LUHMES (cell line): ENCODE measurements around the genes B9D2, B3GNT8 and CEACAM21.

GRCh38 chr19:41238955-41239255, 19.9 kb downstream of the AXL start:
- PRO-cap: no peak

GRCh38 chr19:41318252-41319062, 8.5 kb downstream of the CCDC97 start:
- PRO-cap: no peak

GRCh38 chr19:41320522-41321448, 10.8 kb downstream of the CCDC97 start:
- PRO-cap: no peak

DNA sequence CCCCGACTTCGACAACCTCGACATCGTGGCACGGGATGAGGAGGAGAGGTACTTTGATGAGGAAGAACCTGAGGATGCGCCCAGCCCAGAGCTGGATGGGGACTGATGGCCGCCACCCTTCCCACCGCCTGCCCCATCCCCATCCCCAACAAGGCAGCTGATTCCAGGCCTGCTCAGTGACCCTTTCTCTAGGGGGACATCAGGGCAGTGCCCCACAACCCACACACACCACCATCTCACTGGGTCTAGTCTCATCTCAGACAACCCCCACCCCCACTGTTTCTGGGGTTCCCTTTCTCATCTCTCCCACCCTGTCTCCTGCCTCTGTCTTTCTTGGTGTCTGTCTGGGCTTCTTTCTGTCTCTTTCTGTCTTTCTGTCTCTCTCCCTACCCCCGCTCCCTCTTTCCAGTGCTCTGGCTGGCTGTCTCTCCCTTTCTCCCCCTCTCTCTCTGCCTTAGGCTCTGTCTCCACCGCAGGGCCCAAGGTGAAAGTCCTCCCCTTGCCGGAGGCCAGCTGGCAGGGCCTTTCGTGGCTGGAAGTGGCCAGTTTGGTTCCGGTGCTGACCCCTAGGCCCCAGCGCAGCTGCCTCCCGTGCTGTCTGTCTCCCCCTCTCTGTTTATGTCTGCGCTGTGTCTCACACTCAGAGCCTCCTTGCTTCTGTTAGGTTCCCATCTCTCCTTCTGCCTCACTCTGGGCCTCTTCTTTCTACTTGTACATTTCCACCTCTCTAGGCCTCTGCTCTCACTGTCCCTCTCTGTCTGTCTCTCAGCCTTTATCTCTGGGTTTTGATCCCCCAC, 12.8 kb downstream of the CCDC97 start:
- PRO-cap: no peak

- PRO-cap: no peak
Measured at GRCh38 chr19:41327113-41328184, 17.5 kb downstream of the CCDC97 start.

DNA sequence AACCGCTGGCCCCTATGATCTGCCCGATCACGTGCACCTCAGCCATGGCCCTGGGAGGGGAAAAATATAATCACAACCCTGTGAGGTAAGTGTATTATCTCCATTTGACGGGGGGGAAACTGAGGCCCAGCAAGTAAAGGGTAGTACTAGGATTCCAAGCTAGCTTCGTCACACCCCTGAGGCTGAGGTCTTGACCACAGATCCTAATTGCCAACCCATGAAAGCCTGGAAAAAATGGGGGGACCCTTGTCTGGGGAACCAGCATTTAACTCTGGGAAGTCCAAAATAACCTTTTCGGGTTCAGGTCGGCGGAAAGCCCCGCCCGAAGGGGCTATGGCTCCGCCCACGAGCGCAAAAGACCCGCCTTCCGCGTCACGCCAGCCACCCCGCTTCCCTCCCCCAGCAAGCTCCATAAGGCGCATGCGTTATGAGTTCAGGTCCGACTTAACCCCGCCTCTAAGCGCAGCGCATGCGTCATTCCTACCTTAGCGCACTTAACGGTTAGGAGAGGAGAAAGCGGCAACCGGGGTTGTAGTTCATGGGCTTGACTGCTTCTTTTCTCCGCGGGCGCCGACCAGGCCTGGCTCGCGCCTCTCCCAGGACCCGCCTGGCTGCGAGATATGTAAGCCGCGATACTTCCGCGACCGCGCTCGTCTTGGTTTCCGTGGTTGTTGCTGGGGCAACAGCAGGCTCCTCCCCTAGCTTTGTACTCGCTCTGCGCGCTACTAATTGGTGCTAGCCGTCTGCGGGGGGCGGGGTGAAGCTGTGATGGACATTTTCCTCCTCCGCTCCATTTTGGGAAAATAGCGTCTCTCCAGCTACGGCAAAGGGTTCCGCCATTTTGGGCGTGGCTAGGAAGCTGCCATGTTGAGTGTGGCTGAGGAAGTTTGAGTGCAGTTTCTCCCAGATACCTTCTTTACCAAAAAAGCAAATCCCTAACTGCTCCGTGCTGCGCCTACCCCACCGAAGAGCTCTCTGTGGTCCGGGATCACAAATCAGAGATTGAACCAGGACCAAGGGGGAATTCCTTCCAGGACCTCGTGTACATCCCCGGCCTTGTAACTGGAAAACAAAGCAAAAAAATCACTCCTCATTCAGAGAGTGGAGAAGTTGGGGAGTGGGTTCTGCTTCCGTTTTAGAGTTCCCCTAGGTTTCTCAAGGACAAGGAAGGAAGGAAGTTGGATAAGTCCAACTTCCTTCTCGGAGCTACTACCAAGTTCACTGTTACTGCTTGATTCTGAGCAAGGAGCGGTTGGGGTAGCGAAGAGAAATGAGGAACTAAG, at the start of gene B9D2:
Gene B9D2, minus strand, starts transcription at position 676 of the 1,283 bp plus-strand sequence.
- PRO-cap: bidirectional peak, plus-strand start at position 492 of the sequence, minus-strand start at position 321 of the sequence; bidirectional peak, plus-strand start at position 858 of the sequence, minus-strand start at position 674 of the sequence

DNA sequence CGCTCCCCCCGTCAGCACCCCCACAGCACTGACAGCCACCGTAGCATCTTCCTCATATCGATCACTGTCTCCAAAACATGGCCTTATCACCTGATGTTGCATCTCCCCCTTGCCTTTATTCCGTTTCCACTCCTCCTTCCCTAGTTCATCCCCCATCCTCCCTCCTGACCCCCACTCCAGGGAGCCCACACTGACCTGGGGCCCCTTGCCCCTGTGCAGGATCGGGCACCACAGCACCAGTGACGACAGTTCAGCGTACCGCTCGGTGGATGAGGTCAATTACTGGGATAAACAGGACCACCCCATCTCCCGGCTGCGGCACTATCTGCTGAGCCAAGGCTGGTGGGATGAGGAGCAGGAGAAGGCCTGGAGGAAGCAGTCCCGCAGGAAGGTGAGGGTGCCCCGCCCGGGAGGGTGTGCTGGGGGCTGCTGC, 4.4 kb downstream of the B3GNT8 start:
- PRO-cap: no peak

GRCh38 chr19:41427257-41427638, at the start of gene B3GNT8:
Gene B3GNT8, minus strand, starts transcription at chr19:41427374.
- PRO-cap: no peak

DNA sequence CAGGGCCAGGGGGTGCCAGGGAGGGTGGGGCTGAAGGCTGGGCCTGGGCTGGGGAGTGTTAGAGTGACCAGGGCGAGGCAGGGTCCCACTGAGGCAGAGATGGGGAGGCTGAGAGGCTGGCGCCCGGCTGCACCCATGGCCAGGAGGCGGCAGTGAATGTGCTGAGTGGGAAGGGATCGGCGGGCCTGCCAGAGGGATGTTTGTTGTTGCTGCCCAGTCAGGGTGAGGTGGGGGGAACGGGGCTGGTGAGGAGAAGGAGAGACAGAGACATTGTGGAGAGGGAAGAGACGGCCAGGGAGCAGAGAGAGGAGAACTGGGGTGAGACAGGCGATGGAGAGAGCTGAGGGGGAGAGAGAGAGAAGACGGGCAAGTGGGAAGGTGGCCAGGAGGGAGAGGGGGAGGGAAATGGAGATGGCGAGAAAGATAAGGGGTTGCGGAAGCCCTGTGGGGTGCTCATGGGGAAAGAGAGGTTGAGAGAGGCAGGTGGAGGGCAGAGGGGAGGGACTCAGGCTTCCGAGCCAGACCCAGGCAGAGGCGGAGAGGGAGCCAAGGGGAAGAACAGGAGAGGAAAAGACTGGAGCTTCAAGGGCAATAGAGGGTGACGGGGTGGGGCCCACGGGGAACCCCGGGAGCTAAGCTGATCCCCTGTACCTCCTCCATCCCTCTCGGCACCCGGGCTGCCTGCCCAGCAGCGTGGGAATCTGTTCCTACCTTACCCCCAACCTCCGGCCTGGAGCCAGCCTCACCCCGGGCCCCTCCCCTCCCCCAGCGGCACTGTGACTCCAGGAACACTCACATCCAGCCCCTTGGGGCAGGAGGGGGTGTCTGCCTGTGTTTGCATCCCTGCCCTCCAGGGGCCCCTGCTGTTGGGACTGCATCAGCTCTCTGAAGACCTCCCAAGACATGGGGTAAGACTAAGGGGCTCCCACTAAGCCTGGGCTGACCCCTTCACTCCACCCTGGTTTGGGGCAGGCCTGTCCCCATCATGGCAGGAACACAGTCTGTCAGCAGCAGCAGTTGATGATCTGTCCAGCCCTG, 784 bp upstream of the B3GNT8 start:
- PRO-cap: no peak

- PRO-cap: no peak
Measured at GRCh38 chr19:41499611-41500349, 56.8 kb downstream of the ERICH4 start.

- PRO-cap: no peak
Measured at GRCh38 chr19:41552350-41553024, 23.5 kb upstream of the CEACAM21 start.

DNA sequence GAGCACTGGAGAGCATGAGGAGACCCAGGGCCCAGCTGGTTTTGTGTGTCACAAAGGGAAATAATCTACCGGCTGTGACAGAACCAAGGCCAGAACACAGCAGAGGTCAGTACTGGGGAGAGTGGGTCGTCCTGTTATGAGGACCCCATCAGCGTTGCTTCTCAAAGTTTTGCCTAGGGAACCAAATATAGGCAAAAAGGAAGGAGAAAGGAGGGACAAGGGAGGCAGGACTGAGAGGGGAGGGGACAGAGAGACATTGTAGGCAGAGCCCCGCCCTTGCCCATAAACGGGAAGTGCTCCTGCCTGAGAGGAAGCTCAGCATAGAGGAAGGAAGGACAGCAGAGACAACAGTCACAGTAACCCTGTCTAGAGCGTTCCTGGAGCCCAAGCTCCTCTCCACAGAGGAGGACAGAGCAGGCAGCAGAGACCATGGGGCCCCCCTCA, at the start of gene CEACAM21:
Gene CEACAM21, plus strand, starts transcription at position 321 of the 444 bp plus-strand sequence.
- PRO-cap: no peak

- PRO-cap: no peak
Measured at GRCh38 chr19:41748405-41749062, 6.8 kb upstream of the CEACAM6 start.

DNA sequence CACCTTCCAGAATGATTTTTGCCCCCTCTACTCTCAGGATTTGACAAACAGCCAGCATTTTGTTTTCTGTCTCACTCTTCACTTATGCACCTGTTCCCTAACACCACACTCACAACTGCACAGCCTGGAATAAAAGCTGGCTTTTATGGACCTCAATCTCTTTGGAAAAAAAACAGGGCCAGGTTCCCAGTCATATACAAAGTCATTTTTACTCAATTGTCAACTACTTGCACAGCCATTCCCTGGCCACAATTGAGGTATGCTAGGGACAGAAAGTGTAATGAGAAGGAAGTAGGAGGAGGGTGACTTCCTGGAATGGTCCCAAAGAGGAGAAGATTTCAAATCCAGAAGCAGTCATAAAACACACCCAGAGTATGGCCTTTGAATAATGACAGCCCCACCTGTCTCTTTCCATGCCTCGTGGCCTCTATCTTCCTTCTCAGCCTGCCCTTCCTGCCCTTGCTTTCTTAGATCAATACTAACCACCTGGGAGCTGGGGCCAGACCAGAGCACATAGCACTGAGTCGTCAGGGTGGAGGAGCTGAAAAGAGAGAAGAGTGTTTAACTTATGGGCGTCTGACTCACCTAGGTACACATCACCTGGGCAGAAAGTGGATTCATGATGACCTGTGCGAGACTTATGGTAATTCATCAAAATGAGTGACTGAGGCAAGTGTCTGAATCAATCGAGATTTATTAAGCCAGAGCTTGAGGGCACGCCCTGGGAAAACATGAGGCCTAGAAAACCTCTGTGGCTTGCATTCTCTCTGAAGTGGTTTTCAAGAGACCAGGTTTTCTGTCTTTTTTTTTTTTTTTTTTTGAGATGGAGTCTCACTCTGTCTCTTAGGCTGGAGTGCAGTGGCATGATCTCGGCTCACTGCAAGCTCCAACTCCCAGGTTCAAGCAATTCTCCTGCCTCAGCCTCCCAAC, 19.1 kb downstream of the CEACAM6 start:
- PRO-cap: no peak

GRCh38 chr19:41775306-41775877, 20.1 kb downstream of the CEACAM6 start:
- PRO-cap: no peak

GRCh38 chr19:41792269-41793023, 3.9 kb upstream of the CEACAM3 start:
- PRO-cap: no peak

DNA sequence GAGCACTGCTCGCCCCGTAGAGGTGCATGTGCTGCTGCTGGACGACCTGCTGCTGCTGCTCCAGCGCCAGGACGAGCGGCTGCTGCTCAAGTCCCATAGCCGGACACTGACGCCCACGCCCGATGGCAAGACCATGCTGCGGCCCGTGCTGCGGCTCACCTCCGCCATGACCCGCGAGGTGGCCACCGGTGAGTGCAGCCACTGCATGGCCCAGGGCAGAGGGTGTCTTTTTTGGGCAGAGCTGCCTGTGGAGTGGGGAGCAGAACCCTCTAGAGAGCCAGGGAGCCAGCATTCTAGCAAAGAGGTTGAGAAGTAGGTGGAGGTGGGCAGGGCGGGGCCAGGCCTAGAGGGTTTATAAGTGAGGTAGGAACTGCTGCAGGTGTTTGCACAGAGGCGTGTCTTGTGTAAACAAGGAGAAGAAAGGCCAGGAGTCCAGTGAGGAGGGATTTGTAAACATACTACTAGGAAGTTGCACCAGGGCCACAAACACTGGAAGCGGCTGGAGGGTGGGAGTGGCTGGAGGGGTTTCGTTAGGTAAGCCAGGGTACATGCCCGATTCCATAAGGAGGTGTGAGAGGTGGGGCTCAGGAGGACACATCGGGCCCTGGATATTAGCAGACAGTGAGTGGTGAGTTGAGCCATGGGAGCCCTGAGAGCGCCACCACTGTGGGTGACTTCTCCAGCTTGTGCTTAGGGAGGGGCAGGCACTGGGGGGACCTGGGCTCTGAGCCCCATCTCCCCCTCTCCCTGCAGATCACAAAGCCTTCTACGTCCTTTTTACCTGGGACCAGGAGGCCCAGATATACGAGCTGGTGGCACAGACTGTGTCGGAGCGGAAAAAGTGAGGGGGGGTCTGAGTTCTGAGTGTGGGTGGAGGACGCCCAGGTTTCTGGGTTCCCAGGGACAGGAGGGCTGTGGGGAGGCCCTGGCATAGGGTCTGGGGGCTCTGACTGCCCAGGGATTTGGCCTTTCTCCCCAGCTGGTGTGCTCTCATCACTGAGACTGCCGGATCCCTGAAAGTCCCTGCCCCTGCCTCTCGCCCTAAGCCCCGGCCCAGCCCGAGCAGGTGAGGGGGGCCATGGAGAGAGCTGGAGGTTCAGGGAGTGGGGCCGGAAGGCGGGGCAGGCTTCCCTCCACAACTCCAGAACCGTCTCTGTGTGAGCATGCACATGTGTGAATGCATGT, 21.6 kb downstream of the ARHGEF1 start:
- PRO-cap: no peak

DNA sequence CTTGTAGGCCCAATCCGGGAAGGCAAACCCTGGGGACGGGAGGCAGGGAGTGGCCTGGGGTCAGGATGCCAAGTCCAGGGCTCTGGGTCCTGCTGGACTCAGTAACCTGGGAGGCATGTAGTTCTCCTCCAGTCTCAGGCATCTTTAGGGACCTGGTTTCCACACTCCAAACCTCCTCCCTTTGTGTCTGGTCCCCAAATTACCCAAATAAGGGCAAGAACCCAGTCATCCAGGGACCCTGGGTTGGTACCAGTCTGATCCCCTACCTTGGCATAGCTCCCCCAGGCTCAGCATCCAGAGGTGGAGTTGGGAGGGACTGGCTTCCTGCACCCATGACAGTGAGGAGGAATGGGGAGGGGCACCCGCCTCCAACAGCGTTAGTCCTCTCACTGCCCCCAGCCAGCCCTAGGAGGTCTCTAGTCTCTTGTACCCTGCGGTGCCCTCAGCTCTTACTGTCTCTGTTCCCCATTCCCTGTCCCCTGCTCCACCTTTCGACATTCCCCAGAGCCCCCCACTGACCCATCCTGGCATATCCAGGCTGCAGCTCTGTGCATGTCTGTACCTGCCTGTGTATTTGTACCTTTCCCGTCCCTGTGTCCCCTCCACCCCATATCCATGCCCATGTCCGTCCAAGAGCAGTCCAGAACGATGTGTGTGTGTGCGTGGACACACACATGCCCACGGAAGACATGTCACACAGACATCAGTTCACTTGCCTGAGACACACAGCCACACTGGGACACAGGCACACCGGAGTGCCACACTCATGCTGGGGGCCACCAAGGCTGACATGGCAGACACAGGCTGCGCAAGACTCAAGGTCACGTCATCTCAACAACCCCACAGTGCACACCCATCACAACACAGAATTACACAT, 17.9 kb downstream of the ERFL start:
- PRO-cap: no peak

GRCh38 chr19:41912657-41913088, 15.6 kb downstream of the ERFL start:
- PRO-cap: no peak

DNA sequence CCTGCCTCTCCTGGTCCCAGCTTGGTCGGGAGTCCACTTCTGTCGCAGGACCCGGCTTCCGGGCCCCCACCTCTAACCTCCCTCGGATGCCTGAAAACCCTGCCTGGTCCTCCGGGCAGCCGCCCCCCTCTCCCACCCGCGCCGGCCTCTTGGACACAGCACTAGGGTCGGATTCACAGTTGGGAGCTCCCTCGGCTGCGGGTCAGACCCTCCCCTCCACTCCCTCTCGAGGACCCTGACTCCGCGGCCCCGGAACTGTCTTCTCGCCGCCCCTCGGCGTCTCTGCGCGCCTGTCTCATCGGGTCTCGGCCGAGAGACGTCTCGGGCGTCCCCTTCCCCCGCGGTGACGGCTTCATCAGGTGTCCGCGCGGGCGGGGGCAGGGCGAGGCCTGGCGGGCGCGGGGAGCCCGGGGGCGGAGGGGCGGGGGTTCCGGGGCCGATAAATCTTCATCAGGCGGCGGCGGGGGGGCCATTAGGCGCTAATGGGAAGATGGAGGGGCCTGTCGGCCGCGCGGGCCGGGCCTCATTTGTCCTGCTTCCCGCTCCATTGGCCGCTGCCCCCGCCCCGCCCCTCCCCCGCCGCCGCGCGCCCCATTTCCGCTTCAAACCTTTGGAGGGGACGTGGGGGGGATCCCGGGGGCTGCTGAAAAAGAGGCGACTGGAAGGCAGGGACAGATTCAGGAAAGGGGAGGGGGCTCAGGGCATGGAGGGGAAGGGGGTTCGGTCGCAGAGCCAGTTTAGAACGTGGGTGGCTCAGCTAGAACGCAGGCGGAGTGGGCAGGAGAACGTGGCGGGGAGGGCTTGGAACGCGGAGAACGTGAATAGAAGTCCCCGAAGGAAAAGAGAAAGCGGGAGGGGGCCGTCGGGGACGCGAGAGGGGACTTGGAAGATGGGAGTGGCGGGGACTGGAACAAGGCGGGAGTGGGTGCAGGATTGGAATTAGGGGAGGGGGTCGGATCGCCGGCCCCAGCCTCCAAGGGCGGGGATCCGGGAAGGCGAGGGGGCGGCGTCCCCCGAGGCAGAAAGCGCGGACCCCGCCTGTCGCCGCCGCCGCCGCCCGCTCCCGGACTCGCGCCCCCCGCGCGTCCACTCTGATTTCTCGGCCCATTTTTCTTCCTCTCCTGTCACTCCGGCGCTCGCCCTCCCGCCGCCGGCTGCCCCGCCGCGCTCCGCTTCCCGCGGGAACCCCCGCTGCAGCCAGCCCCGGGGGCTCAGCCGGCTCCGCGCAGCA, 12.0 kb upstream of the ERFL start:
- PRO-cap: no peak